REH cell (cell line): ENCODE measurements around a stretch of chr15.

GRCh38 chr15:68289443-68290484 is 12.2 kb downstream of the FEM1B start:
- PRO-cap, result no peak

DNA sequence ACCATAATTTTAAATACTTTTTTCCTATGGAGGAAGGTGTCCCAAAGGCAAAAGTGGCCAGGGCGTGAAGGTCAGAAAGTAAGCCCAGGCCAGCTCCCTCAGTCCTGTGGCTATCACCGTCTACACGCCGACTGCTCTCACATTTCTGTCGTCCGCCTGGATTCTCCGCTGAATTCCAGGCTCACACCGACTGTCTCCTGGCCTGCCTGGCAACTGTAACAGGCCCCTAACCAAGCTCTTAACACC is 26.8 kb downstream of the FEM1B start:
- PRO-cap, result no peak

DNA sequence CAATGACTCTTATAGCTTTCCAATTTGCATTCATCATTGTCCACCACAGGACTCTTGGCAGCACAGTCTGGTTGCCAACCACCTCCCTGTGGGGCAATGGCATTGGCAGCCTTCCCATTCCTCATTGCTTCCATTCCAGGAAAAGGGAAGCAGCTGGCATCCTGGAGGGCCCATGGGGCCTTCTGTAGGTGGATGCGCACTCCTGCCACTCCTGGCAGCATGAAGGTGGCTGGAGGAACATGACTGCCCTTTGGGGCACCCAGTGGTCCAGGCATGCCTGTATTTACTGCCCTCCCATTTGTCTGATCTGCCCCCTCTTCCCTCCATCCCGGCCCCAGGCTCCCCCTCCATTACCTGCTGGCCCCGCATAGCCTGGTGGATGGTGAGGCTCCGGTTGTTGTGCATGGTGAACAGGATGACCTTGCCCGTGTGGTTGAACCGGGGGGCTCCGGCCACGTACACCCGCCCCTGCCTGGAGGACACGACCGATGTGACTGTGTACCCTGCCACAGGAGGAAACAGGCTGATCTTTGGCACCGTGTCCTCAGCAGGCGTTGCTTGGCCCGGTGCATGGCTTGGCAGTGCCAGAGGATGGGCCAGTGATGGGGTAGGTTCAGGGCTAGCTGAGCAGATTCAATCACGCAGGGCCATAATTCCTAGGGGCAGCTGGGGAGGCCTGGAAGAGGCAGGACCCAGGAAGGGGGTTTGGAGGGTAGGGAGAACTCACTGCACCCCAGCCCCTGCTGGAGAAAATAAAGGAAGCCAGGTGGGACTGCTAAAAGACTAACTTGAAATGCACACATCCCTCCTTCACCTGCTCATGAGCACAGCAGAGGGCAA is 58.0 kb downstream of the FEM1B start:
- PRO-cap, result no peak

DNA sequence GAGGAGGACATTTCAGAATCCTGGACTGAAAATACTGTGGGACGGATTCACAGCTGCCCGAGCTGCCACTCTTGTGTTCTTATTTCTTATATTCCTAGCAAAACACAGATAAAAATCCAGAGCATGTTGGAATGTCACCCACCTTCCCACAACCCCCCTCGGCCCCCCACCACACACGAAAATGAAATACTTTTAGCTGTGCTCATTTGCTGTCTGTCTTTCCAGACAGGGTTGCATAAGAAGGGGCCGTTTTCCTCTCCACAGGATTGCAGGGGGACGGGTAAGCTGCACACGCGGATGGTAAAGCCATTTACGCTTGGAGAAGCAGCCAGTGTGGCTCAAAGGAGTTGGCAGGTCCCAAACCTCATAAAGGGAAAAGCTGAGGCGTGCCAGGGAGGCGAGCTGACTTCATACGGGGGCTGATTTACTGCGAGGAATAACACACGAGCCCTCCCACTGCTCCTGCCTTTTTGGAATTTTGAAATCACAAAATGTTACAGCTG is 47.4 kb upstream of the ITGA11 start:
- PRO-cap, result no peak

DNA sequence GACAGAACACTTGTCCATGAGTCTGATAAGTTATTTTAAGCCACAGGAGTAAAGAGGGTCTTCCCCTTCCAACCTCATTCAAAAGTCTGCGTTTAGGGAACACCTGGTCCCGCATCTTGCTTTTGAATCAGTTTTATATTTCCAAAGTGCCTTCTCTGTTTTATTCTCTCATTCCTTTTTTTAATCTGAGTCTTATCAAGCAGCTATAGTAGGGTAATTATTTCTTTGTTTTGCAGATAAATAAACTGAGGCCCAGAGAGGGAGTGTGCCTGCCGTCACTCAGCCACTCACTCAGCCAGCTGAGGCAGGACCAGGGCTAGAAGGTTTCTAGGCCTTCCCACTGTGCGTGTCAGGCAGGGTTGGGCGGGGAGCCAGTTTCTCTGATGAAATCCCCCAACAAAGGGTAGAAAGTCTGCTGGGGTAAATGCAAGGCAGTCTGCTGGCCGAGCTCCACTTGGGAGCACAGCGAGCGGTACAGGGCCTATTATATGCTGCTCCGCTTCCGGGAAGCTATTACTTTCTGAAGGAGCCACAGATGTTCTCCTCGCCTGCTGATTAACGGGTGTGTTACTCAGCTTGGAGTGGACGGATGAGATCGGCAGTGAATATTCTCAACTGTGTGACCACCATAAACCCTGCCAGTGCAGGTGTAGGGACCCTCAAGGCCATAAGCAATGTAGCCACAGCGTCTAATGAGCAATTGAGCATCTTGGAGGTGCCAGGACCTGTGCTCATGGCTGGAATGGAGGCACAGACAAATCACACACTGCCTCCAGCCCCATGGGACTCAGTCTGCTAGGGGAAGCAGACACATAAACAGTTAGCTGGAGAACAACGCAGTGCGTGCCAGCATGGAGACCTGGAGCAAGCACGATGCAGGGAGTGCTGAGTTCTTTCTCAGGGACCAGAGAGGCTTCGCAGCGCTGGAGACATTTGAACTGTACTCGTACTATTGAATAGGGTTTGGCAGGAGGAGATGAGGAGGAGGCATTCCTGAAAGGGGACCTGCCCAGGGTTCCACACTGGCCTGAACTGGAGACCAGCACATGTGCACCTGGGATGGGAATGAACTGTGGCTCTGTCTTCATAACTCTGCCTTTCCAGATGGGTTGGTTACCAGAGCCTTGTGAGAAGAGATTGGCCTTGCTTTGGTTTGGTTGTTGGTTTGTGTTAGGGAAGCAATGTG is 42.1 kb downstream of the CORO2B start:
- PRO-cap, result no peak

DNA sequence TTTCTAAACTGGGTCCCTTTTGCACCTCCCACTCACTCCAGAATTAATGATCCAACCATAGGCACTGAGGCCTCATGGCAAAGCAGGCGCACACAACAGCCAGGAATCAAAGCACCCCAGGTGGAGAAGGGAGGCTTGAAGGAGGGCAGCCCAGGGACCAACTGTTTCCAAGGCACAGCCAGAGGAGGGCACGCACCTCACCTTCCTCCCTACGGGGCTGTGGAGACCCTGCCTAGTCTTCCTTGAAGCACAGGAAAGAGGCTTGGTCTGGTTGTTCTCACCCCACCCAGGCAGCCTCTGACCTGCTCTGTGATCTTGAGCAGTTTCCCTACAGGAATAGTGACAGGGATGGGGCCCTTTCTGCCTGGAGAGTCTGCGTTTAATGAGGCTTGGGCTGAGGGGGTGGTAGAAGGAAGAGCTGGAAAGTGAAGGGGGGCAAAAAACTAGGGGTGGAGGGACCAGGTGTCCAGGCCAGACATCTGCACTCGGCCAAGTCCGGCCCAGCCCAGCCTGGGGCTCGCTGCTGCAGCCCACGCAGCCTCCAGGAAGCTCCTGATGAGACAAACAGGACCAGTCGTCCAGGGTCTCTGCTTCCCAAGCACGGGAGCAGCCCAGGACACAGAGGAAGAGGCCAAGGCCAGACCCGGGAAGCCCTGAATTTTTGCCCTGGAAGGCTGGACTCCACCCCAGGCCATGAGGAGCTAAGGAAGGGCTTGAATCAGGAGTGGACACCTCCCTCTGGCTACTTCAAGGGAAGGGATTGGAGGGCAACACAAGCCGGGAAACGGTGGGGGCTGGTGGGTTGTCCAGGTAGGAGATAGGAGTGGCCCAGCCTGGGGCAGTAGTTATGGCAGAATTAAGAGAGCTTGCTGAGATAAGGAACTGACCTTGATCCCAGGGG is 89.8 kb downstream of the ANP32A start:
- PRO-cap, result no peak

DNA sequence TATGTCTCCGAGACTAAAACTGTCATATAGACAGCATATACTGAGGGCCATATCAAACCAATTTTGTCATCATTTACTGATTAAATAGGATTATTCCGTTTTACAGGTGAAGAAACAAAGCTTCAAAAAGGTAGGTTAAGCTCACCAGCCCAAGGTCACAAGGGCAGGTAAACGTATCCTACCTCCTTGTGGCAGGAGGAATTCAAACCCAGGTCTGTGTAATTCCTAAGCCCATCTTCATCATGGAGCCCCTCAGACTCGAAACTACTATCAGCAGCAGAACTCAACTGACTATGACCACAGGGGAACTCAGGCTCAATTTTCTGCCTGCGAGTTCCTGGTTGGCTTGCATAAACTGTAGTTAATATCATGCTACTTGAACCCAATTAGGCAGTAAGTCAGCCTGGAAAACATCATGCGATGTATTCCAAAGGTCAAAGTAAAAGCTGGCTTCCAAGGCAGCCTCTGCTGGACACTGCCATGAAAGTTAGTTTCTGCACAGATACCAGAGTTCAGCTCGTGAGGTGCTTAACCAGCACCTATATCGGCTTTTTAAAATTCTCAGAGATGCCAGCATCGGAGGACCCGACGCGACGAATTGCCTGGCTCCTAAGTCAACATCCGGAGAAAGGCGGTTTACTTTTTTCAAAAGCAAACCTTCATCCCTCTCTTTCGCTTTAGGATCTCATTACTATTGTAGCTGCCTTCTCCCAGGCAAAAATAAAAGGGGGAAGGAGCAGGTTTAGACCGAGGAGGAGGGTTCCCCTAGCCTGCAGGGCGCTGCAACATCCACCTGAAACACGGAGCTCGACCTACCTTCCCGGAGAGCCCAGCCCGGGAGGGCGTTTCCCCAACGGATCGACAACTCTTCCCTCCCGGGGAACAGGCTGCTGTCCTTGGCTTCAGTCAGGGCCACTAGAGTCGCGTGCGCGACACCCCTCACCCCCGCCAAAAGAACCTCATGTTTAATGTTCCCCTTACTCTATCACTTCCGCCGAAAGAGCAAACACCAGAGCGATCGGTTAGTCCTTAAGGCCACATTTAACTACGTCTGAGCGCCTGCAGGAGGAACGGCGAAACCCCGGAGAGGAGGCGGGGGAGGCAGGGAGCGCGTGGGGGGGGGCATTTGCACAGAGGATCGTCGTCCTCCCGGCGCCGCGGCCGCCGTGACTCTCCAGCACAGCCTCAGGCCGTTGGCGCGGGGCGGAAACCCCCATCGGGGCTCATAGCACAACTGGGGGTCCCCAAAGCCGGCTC is 3.7 kb downstream of the ANP32A start:
- PRO-cap, result bidirectional peak, plus-strand start at position 555 of the sequence, minus-strand start at position 295 of the sequence; bidirectional peak, plus-strand start at position 669 of the sequence, minus-strand start at position 600 of the sequence; bidirectional peak, plus-strand start at position 1,038 of the sequence, minus-strand start at position 1,049 of the sequence

- PRO-cap, result bidirectional peak, plus-strand start at chr15:68819770, minus-strand start at chr15:68819801; bidirectional peak, plus-strand start at chr15:68820175, minus-strand start at chr15:68820050
These were observed 929 bp downstream of the ANP32A start for GRCh38 chr15:68819689-68820243.

GRCh38 chr15:69045682-69046309 is 31.3 kb downstream of the NOX5 start:
- PRO-cap, result no peak

DNA sequence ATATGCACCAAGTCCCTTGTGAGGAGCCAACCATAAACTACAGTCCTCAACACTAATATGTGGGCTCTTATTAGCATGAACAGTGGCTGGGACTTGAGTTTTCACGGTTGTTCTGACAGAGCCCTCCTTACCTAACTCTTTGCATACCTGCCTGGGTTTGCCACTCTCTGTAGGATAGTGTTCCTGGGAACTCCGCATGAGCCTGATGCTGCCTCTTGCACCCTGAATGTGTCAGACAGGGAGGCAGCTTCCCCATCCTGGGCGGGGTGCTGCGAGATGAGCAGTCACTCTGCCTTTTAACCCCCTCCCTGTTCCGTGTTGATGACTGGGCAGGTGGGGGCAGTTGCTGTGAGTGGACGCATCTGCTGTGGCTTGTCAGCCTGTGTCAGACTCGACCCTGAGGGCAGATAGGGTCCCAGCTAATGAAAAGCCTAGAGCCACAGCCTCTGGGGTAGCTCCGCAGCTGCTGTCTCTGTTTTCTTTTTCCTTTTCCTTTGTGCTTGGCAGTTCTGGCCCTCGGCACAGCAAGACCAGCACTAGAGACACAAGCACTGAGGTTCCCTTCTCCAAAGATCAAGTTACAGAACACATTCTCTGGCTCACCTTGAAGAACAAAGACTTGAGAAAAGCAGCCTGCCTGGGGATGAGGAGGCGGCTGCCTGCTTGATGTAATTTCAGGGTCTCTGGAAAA is 43.1 kb upstream of the GLCE start:
- PRO-cap, result no peak

DNA sequence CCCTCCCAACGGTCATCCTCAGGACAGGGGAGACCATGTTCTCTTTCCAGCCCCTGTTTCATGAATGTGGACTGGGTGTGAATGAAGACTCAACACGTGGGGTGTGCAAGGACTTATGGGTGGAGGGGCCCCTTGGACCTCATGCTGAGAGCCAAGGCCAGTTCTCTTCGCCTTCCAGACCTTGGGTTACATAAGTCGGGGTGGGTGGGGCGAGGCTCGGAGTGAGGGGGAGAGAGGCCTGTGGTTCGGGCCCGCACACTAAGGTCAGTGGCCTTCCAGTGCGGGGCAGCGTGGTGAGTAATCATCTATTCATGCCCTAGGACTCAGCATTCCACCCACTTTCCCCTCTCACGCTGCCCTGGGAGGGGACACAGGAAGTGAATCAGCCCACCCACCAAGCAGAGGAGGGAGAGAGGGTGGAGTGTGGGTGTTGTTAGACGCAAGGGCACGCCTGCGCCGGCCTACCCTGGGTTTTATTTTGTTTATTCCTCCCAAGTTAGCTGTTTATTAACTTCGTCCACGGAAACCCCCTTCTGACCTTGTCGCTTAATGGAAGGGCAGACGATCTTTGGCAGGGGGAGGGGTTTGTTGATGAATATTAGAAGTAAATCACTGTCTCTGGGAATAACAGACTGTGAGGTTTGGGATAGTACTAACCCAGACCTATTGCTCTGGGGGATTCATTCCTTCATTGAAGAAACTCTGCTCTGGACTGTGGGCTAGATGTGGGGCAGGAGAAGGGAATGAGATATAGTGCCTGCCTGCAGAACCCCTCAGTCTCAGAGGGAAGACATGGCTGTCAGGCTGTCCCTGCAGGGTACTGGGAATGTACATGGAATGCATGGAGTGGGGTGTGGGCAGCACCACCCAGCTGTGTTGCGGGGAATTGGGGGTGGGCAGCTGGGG is 6.8 kb downstream of the PAQR5 start:
- PRO-cap, result no peak

GRCh38 chr15:69314255-69314777 is 15.6 kb downstream of the PAQR5 start:
- PRO-cap, result no peak

GRCh38 chr15:69414512-69415271 is 543 bp downstream of the KIF23 start:
- PRO-cap, result bidirectional peak, plus-strand start at chr15:69414847, minus-strand start at chr15:69414703; unidirectional peak, minus-strand start at chr15:69415010

GRCh38 chr15:69499888-69500248 is 47.2 kb downstream of the RPLP1 start:
- PRO-cap, result no peak

DNA sequence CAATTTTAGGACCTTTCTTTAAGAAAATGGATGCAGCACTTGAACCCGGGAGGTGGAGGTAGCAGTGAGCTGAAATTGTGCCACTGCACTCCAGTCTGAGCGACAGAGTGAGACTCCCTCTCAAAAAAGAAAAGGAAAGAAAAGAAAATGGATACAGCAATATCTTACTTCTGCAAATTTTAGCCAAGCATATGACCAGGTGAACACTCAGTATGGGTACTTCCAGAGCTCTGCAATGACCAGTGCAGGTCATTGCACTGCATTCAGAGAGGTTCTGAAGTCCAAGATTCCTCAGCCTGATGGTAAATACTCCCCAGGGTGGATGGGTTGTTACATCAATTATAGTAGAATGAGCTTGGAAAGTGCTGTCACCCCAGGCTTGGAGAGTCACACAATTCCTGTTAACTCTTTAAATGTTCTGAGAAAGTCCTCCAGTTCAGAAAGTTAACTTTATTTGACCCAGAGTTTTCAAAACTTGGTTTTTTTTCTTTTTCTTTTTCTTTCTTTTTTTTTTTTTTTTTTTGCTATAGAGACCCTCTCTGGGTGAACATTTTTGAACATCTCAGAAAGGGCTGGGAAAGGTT is 103.7 kb downstream of the RPLP1 start:
- PRO-cap, result no peak

- PRO-cap, result no peak
These were observed 99.9 kb downstream of the TLE3 start for GRCh38 chr15:69997813-69998209.

DNA sequence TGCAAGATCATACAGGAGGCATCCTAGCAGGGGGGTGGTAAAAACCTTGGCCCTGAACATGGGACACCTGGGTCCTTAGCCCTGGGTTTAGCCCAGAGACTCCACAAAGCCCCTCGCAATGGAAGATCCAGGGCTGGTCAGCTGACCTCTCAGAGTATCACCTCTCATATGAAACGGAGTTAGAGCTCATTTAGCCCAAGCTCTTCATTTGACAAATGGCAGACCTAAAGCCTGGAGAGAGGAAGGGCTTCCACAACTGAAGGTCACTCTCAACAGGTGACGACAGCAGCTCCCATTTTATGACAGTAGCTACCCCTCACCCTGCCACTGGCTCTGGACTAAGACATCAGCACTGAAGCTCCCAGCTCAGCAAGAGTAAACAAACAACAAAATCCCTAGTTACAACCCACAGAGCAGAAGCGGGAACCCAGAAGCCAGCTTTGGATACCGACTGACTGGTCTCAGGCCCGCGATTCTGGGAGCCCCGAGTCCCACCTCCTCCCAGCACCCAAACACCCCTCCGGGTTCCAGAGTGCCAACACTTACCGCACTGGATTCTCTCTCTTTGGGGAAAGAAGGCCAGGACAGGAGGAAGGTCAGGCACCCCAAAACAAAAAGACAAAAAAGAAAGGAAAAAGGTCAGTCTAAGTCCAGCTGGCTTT is 33.7 kb downstream of the TLE3 start:
- PRO-cap, result no peak

GRCh38 chr15:70083830-70084279 is 13.9 kb downstream of the TLE3 start:
- PRO-cap, result no peak

DNA sequence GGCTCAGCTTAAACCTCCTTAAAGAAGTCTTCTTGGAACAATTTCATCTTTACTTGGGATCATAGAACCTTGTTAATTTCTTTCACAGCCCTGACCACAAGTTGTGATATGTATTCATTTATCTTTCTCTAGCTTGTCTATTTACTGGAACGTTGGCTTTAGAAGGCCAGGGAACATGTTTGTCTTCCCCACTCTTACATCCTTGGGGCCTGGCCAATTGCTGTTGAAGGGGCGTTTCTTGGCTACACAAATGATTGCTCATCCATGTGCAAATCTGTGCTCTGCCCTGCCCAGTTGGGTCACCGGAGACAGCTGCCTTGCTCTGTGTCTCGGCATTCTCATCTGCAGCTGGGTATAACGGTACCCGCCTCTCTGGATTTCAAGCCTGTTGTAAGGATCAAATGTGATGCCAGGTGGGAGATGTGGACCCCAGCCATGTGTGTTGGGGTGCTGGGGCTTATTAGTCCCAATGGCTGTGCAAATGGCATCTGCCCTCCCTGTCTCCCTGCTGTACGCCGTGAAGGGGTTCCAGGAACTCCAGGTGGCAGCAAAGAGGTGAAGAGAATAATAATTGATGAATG is 24.0 kb upstream of the TLE3 start:
- PRO-cap, result no peak

DNA sequence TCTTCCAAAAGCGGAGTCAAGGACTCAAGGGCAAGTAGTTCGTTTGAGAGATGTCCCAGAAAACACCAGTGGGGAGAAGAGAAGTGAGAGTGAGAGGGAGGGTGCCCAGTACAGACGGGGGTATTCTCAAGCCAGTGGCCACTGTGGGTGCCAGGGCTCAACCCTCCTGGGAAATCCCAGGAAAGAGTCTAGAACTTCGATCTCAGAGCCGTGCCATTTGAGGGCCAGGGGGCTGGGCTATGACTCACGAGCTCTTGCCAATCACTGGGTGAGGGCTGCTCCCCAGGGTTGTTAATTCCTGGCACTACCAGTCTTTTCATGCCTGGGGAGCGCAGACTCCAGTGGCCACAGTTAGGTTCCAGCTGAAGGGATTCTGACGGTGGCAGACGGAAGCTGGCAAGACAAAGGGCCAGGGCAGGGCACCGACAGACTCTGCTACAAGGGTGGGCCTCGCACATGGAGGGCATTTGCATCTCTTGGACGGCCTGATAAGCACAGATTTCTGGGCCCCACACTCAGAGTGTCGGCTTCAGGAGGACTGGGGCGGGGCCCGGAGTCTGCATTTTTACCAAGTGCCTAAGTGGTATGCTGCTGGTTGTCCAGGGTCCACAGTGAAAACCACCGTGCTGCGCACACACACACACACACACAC is 83.2 kb upstream of the TLE3 start:
- PRO-cap, result no peak